A549 (cell line): Measurements from ENCODE around the gene TWF1.

DNA sequence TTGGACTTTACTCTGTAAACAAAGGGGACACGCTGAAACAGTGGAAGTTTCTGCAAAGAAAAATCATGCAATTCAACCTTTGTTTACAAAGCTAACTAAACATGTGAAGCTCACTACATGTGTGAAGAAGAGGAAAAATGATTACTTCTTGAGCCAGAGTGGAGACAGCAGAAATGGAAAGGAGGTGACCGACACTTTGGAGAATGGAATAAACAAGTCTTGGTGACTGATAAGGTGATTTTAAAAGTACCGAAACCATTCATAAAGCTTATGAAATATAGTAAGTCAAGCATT lies 13.1 kb downstream of the CPNE8 start:
- PRO-cap = no peak
CAGE:
- cytosol, long polyA plus RNA = no peak
- long polyA plus RNA = no peak
- nucleus, long polyA plus RNA = no peak

DNA sequence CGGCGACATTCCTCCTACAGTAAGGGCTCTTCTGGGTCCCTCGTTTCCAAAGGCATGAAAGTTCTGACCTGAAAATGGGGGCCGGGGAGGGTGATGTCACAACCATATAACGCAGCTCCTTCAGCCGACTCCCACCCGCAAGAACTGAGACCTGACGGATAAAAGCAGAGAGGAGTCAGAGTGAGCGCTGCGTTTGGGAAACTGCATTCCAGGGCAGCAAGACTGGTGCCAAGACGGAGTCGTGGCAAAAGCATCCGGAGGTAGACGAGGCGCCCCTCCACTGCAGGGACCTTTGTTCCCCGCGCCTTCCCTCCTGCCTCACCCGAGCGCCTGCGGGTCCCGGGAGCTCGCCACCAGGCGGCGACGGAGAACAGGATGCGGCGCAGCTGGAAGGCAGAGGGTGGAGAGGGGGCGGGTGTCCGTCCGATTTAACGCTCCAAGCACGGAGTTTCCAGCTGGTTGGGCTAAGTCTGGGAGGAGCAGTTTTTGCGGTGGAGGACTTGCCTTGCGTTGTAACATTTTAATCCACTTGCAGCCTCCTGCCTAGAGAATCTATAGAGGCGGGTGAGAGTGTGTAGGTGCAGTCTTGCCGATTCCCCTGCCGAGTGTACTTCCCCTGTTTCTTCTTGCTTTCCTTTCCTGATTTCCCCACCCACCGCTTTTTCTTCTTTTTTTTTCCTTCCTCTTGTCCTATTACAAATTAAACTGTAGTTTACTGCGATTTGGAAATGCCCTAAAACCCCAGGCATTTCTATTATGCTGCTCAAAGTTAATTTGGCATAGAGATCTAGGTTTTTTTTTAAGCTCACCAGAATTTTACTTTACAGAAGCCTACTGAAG lies 1.3 kb upstream of the CPNE8 start:
- PRO-cap = no peak
CAGE:
- cytosol, long polyA plus RNA = no peak
- long polyA plus RNA = no peak
- nucleus, long polyA plus RNA = no peak

- PRO-cap = no peak
CAGE:
- cytosol, long polyA plus RNA = no peak
- long polyA plus RNA = no peak
- nucleus, long polyA plus RNA = no peak
These were observed 508 bp downstream of the KIF21A start for GRCh38 chr12:39442266-39442958.

DNA sequence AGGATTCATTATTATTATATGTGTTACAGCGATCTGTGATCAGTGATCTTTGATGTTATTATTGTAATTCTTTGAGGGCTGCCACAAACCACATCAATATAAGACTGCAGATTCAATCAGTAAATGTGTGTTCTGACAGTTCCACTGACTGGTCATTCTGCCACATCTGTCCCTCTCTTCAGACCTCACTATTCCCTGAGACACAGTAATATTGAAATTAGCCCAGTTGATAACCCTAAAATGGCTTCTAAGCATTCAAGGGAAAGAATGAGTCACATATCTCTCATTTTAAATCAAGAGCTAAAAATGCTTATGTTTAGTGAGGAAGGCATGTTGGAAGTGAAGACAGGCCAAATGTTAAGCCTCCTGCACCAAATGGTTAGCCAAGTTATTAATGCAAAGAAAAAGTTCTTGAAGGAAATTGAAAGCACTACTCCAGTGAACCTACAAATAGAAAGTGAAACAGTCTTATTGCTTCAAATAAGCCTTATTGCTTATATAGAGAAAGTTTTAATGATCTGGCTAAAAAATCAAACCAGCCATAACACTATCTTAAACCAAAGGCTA lies 24.5 kb upstream of the KIF21A start:
- PRO-cap = no peak
CAGE:
- cytosol, long polyA plus RNA = no peak
- long polyA plus RNA = no peak
- nucleus, long polyA plus RNA = no peak

DNA sequence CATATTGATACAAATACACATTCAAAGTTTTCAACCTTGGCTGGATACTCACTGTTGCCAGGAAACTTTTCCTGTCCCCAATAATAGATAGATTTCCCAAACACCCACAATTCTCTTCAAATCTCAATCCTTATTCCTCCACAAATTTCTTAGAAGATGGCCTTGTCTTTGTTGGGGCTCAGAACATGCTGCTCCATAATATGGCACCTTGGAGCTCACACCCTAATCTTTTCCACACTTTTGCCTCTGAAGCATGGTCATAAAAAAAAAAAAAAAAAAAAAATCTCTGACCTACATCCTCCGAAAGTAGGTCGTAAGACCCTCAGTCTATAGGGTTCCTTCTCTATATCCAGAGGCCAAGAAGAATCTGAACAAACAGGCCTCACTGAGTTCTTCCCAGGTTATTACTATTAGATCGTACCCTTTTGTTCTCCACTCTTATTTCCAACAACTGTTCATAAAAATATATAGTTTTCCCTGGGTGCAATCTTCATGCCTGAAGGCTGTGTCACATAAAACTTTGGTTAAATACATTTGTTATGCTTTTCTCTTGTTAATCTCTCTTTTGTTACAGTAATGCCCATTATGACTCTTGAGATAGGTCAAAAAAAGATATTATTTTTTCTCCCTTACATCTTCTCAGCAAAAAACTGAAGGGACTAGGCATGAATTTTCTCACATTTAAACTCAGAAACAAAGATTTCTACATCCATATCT lies 207.8 kb downstream of the C12orf40 start:
- PRO-cap = no peak
CAGE:
- cytosol, long polyA plus RNA = no peak
- long polyA plus RNA = no peak
- nucleus, long polyA plus RNA = no peak

- PRO-cap = no peak
CAGE:
- cytosol, long polyA plus RNA = no peak
- long polyA plus RNA = no peak
- nucleus, long polyA plus RNA = no peak
These were observed 31.3 kb upstream of the SLC2A13 start for GRCh38 chr12:40137091-40137627.

GRCh38 chr12:40223429-40223973 lies 1.3 kb upstream of the LRRK2 start:
- PRO-cap = no peak
CAGE:
- cytosol, long polyA plus RNA = no peak
- long polyA plus RNA = no peak
- nucleus, long polyA plus RNA = no peak

GRCh38 chr12:40228641-40229146 lies 3.9 kb downstream of the LRRK2 start:
- PRO-cap = no peak
CAGE:
- cytosol, long polyA plus RNA = no peak
- long polyA plus RNA = no peak
- nucleus, long polyA plus RNA = no peak

DNA sequence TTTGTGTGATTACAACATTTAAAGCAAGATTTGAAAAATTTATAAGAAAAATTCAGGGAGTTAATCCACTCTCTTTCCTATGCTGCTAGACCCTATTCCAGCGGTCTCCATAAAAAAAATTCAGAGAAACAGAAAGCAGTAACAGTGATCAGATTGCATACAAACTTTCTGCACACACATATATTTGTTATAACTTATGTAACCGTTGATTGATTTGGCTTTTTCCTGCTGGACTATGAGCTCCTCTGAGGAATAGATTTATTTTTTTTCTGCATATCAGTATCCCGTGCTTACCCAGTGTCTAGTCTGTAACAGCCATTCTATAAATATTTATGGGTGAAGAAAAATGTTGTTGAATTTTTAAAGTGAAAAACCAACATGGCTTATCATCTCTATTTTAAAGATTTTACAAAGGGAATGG lies 68.2 kb downstream of the LRRK2 start:
- PRO-cap = no peak
CAGE:
- cytosol, long polyA plus RNA = no peak
- long polyA plus RNA = no peak
- nucleus, long polyA plus RNA = no peak

DNA sequence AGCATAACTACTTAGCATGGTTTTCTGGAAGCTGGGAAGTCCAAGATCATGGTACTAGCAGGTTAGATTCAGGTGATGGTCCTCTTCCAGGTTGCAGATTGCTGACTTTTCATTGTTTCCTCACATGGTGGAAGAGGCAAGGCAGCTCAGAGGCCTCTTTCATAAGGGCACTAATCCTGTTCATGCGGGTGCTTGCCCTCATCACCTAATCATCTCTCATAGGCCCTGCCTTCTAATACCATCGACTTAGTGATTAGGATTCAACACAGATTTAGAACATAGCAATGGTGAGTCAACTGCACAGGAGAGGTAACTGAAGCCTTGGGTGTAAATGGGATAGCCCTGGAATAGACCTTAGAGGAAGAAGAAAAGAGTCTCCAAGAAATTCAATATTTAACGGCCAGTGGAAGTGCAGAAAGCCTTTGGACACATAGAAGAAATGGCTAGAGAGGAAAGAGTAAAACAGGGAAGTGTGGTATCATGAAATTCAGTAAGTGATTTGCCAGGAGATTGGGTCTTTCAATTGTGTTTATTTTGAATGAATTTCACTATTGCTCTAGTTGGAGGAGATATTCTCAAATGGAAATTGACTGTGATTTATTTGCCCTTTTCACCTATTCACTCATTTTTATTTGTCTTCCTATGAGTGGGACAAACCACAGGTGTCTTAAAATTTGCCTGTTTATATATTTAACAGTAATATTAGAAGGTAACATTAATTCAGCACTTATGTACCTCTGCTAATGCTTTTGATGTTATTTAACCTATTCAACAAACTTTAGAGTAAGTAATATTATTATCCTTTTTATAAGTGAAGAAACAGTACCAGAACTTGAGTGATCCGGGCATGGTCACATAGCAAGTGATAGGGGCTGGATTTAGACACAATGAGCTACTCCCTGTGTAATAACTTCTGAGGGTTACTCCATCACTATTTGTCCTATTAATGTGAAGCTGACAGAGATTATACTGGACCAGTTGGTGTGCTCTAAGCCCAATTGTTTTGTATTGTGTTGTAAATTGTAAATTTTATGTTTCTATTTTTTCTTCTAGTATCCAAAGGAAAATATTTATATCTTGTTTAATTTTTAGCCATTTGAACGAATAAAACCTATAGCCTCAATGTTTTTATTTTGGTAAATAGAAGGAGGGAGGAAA lies 69.5 kb downstream of the PDZRN4 start:
- PRO-cap = no peak
CAGE:
- cytosol, long polyA plus RNA = no peak
- long polyA plus RNA = no peak
- nucleus, long polyA plus RNA = no peak

DNA sequence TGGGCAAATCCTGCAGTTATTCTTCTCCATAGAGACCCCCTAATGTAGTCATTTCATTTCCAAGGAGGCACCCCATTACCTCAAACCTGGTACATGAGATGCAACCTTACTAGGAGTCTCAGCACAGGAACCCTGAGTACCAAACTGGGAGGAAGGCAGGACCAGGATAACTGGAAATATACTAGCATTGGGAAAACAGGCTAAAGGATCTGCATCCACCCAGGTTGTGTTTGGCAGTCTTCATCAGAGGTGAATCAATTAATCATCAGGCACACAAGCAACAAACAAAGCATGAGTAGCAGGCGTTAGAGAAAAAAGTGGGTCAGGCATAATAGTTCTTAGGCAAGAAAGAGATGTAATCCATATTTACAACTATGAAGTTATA lies 103.7 kb downstream of the PDZRN4 start:
- PRO-cap = no peak
CAGE:
- cytosol, long polyA plus RNA = no peak
- long polyA plus RNA = no peak
- nucleus, long polyA plus RNA = no peak

DNA sequence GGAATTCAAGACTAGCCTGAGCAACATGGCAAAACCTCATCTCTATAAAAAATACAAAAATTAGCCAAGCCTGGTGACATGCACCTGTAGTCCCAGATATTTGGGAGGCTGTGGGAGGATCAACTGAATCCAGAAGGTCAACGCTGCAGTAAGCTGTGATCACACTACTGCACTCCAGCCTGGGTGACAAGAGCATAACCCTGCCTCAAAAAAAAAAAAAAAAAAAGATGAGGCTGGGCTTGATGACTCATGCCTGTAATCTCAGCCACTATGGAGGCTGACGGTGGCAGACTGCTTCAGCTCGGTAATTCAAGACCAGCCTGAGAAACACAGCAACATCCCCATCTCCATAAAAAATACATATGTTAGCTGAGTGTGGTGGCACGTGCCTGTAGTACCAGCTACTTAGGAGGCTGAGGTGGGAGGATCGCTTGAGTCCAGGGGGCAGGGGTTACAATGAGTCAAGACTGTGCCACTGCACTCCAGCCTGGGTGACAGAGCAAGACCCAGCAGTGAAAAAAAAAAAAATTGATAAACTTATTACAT lies 50.5 kb downstream of the GXYLT1 start:
- PRO-cap = no peak
CAGE:
- cytosol, long polyA plus RNA = no peak
- long polyA plus RNA = no peak
- nucleus, long polyA plus RNA = no peak

- PRO-cap = no peak
CAGE:
- cytosol, long polyA plus RNA = no peak
- long polyA plus RNA = no peak
- nucleus, long polyA plus RNA = no peak
These were observed 144.9 kb upstream of the PRICKLE1 start for GRCh38 chr12:42734443-42734780.

DNA sequence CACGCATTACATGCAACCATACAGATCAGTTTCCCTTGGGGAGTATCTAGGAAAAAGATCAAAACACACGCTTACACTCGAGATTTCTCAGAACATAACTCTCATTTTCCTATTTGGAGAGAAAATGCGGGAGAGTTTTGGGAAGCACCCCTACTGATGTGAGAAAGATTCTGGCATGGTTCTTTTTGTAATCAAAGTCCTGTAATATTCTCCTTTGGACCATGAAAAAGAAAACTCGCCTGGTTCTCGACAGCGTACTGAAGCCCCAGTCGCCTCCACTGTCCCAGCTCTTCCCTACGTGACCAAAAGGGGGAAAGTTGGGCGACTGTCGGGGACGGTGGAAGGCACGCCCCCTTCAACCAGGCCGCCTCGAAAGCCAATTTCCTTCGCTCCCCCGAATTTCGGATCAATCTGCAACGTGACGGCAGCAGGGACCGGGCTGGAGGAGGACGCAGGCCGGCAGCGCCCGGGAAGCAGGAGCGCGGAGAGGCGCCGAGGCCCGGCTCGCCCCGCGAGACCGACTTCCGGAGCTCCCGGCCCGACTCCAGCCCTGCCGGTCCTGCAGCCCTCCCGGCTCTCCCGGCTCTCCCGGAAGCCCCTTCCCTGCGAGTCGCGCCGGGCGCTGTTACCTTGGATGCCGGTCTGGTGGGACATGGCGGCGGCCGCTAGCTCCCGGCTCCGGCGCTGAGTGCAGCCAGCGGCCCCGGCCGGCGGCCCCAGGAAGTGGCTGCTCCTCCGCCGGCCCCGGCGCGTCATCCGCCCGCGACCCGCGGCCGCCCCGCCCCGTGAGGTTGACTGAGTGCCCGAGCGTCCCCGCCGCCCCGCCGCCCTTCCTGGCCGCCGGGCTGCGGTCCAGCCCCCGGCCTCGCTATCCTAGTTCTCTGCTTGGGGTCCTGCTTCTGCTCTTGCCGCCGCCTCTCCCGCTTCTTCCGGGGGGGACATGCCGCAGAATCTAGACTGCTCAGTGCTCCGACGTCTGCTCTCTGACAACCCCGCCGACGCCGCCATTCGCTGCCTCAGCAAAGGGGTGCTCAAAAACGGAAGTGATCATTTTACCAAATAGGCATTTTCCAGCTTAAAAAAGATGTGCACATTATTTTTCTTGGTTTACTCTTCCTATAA lies at the start of gene TWF1:
Gene TWF1 (minus strand): TSS at position 726 of the 1,122 bp plus-strand sequence.
- PRO-cap = bidirectional peak, plus-strand start at position 794 of the sequence, minus-strand start at position 726 of the sequence
CAGE:
- cytosol, long polyA plus RNA = start-site peak on the minus strand centred at position 729 of the sequence, 24 bp wide, 105 and 102 reads in 2 replicates
- long polyA plus RNA = start-site peak on the minus strand centred at position 745 of the sequence, 35 bp wide, 256 and 184 reads in 2 replicates
- nucleus, long polyA plus RNA = no peak

DNA sequence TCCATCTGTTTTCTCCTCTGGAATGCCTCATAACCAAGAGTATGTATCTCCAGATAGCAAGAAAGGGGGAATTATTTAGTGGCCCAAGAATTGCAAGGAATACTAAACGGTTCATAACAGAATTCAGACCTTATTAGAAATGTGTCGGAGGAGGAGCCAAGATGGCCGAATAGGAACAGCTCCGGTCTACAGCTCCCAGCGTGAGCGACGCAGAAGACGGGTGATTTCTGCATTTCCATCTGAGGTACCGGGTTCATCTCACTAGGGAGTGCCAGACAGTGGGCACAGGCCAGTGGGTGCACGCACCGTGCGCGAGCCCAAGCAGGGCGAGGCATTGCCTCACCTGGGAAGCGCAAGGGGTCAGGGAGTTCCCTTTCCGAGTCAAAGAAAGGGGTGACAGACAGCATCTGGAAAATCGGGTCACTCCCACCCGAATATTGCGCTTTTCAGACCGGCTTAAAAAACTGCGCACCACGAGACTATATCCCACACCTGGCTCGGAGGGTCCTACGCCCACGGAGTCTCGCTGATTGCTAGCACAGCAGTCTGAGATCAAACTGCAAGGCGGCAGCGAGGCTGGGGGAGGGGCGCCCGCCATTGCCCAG lies 74.8 kb upstream of the NELL2 start:
- PRO-cap = no peak
CAGE:
- cytosol, long polyA plus RNA = no peak
- long polyA plus RNA = no peak
- nucleus, long polyA plus RNA = no peak

GRCh38 chr12:45235089-45235726 lies 19.3 kb downstream of the ANO6 start:
- PRO-cap = no peak
CAGE:
- cytosol, long polyA plus RNA = no peak
- long polyA plus RNA = no peak
- nucleus, long polyA plus RNA = no peak

DNA sequence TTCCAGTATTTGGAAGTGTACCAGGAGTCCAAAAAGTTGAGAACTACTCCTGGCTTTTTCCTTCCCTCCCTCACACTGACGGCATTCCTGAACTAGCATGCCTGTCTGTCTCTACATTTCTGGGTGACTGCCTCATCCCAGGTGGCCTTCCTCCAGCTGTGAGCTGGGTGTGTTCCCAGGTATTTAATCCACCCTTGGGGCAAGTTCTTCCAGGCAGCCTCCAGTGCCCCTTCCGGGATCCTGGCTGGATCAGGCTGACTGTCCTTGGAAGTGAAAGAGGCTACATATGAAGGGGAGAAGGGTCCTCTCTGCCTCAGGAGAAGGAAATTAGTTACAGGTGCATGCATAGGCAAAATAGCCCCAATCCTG lies 19.8 kb downstream of the ANO6 start:
- PRO-cap = no peak
CAGE:
- cytosol, long polyA plus RNA = no peak
- long polyA plus RNA = no peak
- nucleus, long polyA plus RNA = no peak

GRCh38 chr12:45392908-45393818 lies 177.3 kb downstream of the ANO6 start:
- PRO-cap = no peak
CAGE:
- cytosol, long polyA plus RNA = no peak
- long polyA plus RNA = no peak
- nucleus, long polyA plus RNA = no peak

DNA sequence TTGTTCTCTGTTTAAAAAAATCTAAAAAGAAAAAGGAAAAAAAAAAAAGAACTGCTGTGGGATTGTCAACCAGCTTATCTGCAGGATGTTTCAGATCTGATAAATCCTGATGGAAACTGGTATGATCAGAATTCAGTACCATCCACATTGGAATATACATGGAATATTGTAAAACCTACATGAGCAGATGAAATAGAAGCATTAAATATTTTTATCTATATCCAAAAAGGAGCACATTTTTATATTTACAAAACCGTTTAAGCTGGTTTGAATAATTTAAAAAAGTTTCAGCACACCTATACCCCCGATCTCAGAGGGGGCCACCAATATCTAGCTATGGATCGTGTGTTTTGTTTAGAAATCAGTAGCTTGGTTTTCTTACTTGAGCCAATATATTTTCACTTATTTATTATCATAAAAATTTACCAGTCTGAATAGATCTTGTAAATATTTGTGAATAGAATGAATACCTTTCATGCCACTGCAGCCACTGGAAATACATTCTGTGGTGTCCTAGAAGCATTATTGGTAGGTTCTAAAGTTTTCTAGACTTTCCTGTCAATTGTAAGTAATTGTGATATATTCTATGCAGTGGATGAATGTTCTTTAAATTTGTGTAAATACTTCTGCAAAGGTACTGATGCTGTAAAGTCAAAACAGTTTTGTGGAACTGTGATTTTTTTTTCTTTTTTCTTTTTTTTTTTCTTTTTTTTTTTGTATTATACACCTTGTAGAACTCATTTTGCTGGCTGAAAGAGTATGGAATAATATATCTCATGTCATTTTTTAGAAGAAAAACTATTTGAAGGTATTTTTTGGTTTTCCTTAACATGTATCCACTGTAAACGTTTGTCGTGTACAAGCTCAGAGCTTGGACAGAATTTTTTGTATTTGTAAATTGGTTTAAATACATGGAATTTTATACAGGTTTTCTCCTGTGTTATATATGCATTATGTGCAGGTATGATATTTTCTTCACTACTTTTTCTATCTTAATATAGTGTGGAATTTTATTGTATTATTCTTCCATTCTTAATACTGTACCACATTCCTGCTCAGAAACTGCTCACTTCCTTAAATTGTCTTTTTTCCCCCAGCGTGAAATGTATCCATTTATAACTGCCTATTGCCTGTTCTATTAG lies 84.8 kb downstream of the SCAF11 start:
- PRO-cap = no peak
CAGE:
- cytosol, long polyA plus RNA = no peak
- long polyA plus RNA = no peak
- nucleus, long polyA plus RNA = no peak

DNA sequence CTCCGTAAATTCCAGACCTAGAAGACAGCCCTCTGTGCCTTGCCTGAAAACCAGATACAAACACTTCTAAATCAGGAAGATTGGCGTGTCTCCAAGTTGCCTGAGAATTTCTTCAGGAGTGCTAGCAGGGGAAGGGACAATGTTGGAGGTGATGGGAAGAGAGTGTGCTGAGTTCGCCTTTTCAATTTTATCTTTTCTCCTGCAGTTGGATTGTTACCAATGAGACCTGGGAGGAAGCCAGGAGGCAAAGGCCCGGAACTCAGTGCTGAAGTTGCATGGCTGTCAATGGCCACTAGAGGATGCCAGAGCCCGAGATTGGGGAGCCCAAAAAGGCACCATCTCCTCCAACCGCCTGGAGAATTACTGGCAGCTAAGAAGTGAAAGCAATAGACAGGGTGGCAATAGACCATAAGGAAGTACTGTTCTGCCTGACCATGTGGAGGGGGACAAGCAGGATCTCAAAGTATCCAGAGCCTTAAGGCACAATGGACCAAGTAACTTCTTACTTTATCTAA lies 81.7 kb upstream of the SCAF11 start:
- PRO-cap = no peak
CAGE:
- cytosol, long polyA plus RNA = no peak
- long polyA plus RNA = no peak
- nucleus, long polyA plus RNA = no peak